Myometrial cell (primary cell): ENCODE results near the gene SNRK.

- RAMPAGE, long total RNA = no peak
Measured at GRCh38 chr3:42914458-42915205, 8.7 kb downstream of the ZNF662 start.

- RAMPAGE, long total RNA = no peak
Measured at GRCh38 chr3:43162850-43163347, 57.0 kb upstream of the POMGNT2 start.

DNA sequence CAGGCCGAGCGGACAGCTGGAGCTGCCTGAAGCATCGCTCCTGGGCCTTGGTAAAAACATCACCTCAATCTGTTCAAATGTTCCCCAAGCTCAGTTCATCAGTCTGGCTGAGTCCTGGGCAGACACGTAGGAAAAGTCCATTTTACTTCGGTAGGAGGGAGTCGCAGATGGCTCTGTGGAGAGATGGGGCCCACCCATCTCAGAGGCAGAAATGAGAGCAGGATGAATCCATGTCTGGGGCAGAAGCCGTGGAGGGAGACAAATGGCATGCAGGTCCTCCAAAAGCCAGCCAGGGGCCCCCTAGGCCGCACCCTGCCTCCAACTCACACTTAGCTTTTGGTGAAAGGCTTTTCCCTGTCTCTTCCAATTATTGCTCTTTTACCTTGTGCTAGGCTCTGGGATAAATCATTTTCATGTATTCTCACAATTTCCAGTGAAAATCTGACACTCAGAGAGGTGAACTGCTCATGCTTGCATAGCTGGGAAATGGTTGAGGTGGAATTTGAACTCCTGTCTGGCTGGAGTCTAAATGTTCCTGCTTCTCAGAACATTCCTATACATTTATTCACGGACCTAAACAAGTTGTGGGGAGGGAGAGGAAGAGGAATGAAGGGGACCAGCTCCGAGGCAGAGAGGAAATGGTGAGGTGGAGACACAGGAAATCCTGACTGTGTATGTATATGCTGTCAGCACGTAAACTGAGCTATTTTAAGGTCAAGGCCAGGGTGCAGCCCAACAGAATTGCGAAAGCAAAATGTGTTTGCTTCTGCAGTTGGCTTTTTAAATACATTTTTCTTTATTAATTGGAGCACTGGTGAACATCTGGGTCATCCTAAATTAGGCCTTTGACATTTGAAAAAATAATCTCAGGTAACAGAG is 73.9 kb upstream of the POMGNT2 start:
- RAMPAGE, long total RNA = no peak

DNA sequence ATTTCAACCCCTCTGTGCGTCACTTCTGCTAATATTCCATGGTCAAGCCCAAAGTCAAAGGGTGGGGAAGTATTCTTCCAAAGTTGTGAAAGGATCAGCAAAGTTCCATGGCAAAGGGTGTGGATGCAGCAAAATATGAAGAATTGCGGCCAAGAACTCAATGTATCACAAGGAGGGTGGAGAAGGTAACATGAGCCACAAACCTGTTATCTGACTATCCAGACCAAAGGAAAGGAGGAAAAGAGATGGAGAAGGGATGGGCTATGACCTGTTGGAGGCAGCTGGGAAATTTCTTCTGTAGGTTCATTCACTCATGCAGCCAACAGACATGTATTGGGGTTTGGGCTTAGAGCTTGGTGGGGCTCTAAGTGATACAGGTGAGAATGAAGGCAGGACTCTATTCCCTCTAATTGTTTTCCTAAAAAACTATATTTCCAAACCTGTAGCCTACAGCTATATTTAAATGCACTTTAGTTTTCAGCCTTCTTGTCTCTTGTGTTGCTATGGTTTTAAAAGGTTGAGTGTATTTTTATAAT is 71.0 kb upstream of the SNRK start:
- RAMPAGE, long total RNA = no peak

DNA sequence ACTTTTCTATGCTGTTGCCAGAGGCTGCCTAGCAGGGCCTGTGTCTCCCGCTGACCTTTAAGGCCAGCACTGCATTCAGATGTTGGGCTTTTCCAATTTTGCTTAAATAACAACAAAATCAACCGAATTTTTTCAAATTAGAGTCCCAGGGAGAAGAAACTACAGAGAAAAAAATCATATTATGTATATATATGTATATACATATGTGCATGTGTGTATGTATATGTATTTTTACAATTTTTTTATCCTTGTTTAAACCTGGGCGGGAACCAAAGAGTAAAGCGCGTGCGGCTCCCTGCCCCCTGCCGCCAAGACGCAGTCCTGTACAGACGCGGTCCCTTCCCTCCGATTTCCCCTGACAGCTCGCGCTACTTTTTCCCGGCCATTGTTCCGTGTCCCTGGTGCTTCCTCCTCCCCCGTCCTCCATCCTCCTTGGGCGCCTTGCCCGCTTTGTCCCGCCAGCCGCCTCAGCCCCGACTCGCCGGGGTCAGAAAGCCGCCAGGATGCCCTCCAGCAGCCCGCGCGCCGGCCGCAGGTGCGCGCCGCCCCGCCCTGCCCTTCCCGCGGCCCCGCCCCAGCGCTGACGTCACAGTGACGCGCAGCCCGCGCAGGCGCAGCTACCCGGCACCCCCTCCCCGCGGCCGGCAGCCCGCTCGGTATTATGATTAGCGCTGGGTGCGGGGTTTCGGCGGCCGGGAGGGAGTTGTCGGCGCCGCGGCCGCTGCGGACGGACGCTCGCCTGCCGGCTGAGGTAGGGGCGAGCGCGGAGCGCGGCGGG is at the start of gene SNRK:
SNRK (plus strand) TSS at position 616 of the 778 bp plus-strand sequence.
- RAMPAGE, long total RNA = start-site peak on the plus strand centred at position 656 of the sequence, 72 bp wide, 213 and 212 reads in 2 replicates

- RAMPAGE, long total RNA = no peak
Measured at GRCh38 chr3:43423363-43423604, 136.9 kb downstream of the SNRK start.

- RAMPAGE, long total RNA = no peak
Measured at GRCh38 chr3:43490400-43491534, 131.0 kb downstream of the ANO10 start.

DNA sequence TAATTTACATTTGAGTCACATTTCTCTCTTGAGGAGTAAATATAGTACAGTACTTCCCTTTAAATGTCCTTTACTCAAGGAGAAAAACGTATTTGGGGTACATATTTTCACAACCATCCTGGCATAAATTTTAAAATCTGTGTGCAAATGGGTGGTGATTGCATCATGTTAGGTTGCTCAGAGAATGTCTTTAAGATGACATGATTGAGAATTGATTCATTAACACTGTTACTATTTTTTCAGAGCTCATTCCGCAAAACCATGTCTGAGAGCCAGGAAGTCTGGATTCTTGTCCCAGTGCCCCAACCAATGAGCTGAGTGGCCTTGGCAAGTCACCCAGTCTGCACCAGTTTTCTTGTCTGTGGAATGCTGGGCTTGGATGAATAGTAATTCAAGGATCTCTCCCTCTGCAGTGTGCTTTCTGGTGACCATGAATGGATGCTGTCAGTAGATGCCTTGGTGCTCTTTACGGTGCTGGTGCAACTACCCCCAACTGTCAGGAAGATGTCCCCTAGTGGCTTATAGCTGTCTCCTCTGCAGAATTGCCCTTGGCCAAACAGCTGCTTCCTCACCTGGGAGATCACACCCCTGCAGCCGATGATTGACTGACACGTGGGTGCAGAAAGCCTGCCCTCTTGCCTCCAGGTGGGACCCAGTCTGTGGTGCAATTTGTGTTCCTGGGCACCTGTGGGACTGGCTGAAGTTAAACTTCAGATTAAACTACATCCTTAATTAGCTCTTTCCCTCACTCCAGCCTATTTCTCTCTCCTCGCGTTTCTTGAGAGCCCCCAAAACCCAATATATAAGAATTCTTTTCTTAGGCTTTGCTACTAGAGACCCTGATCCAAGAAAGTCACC is 43.1 kb downstream of the ABHD5 start:
- RAMPAGE, long total RNA = no peak

DNA sequence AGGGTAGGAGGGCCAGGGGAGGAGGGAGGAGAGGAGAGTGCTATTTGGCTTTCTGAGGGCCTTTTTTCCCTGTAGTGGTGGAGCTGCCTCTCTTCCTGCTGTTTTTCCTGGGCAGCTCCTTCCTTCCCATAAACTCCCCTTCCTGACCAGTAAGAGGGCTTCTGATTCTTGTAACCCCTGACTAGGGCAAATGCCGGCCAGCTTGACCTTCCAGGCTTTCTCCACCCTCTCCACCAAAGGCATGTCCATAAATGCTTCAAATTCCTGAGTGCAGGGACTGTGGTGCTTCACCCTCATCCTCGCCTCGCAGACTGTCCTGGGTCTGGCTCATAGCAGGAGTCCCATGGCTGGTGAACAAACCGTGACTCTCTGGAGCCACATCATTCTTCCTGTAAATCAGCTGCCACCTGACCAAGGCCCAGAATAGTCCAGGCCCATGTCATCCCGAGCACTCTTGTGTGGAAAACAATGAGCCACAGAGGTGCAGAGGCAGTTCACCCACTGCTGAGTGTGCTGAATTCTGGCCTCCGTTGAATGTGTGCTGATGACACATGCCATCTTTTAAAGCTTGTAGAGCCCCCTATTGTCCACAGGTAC is 68.5 kb downstream of the ABHD5 start:
- RAMPAGE, long total RNA = no peak

GRCh38 chr3:43883302-43883654 is 192.5 kb downstream of the ABHD5 start:
- RAMPAGE, long total RNA = no peak

DNA sequence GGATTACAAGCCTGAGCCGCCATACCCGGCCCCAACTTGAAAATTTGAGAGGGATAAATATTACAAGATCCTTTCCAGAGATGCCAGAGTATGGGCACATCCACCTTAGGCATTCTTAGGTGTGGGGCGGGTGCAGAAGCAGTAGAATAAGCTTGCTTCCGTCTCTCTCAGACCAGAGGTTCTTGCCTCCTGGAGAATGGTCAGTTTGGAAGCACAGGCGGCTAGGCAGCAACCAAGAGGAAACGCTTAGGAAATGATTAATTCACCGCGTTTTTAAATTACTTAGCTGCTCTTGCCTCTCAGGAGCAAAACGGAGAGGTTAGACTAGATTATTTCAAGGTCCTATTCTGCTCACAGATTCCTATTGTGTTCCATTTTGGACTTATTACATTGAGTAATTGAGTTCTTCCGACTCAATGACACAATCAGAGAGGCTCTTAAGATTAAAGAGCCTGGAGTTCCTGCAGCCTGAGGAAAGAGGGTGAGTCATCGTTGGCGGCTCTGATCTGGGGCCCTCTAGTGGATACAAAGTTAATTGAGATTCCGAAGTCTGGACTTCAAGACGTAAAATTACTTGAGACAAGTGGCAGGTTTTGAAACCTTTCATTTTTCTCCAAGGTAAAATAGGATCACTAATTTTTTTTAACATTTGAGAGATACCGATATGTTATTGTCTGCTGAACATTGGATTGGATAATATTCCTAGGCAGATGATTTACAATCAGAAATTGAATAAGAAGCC is 5.9 kb upstream of the TOPAZ1 start:
- RAMPAGE, long total RNA = no peak

GRCh38 chr3:44509619-44510066 is 32.2 kb upstream of the ZNF445 start:
- RAMPAGE, long total RNA = no peak

GRCh38 chr3:44569812-44570011 is 14.7 kb downstream of the ZKSCAN7 start:
- RAMPAGE, long total RNA = no peak

DNA sequence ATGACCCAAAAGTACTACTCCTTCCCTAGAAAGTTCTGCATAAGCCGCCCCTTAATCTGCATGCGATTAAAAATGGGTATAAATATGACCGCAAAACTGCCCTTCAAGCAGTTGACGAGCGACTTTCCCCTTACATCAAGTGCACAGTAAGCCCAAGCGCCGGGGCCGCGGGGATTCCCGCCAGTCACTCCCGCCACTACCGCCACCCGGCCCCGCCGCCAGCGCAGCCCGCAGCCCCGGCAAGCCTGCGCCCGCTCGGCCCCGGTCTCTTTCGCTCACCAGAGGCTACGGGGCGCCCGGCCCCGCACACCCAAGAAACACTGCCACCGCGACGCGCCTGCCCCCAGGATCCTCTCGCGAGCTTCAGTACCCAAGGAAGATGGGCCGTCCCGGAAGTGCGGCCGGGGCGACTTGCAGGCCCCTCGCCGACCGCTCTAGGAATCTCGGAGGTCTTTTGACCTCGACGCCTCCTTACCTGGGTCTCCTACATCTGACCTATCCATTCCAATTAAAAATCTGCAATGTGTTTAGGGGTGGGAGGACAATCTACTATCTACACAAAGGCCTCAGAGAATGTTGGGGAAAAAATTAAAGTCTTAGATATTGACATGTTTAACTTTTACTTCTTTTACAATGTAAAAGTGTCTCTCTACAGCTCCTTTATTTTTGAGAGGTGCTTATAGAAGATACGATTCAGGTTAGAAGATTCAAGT is 27.0 kb upstream of the ZNF502 start:
- RAMPAGE, long total RNA = no peak

- RAMPAGE, long total RNA = no peak
Measured at GRCh38 chr3:44883911-44884590, 9.6 kb downstream of the TGM4 start.

DNA sequence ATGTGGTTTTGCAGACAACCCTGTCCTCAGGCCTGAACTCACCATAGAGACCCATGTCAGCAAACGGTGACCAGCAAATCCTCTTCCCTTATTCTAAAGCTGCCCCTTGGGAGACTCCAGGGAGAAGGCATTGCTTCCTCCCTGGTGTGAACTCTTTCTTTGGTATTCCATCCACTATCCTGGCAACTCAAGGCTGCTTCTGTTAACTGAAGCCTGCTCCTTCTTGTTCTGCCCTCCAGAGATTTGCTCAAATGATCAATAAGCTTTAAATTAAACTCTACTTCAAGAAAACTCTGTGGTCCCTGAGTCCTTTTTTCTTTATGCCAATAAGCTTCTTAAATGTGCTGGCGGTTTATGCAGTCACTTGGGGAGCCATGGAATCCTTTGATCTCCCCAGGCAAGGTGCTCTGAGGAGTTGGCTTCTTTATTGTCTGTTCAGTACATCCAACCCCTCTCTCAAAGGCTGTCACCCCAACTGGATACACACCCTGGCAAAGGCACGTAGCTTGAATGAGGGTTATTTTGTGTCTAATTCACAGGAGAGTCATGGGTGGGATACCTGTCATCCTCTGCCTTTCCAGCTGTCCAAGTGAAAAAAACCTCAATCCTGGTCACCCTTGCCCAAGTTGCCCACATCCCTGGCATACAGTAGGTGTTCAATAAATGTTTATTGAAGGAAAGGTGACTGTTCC is 40.0 kb downstream of the TGM4 start:
- RAMPAGE, long total RNA = no peak

DNA sequence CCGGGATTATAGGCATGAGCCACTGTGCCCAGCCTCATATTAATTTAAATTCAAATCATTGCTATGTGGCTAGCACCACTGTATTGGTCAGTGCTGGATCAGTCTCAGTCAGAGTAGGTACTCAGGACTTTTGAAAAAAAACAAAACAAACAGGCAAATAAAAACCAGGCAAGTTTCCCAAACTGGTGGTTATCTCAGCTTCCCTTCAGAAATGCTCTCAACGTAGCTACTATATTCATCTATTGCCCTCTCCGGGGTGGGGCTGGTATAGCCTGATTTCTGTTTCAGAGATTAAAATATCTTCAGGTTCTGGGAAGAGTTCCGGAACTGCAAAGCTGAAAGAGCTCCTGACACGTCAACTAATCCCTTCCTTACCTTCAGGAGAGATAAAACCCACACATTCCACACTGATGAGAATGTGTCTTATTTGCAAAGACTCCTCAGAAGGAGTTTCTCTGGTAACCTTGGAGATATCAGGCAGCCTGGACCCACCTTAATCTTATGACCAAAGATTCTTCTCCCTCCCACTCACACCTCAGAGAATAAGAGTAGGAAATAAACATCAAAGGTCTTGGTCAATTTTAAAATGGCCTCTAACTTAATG is 54.0 kb downstream of the CDCP1 start:
- RAMPAGE, long total RNA = no peak

DNA sequence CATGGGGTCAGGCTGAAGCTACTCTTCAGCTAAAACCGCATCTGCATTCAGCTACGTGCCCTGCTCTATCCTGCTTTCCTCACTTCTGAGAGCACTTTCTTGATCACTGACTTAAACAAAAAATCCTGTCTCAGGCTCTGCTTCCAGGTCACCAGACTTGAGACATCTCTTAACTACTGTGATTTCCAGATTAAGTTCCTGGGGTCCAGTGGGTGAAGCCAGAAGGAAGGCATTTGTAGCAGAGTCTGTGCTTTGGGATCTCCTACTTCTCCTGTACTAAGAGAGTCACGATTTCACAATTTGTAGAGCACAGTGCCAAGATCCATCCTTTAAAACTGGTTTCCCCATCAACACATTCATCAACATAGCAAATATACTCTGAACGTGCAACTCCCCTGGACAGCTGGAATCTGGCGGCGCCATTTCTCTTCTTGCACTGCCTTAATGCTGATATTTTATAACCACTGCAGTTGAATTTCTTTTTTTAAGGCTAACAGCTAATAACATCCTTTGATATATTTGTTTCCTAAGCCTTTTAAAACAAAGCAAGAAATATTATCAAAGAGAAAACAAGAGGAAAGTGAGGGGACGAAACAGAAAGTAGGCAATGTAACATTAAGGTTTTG is 33.2 kb downstream of the CDCP1 start:
- RAMPAGE, long total RNA = no peak

DNA sequence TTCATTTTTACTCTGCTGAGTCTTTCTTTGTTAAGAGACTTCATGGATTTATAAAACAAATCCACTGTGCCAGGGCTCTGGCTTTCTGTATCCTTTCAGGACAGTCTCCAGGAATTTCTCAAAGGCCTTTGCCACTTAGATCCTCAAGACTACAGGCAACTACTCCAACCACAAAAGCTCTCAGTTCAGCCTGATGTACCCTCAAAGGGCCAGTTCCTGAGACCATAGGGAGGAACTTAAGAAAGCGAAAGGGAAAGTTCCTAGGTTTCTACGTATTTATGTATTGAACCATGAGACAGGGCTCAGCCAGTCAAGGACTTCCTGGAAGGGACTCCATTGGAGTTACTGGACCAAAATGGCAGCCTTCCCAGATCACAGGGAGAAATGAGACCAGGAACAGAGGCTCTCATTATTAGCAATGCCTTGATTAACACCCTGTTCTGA is 1.9 kb downstream of the CDCP1 start:
- RAMPAGE, long total RNA = no peak

- RAMPAGE, long total RNA = no peak
Measured at GRCh38 chr3:45178037-45178876, 32.1 kb upstream of the CDCP1 start.